HTR-8/SVneo (cell line): Measurements from ENCODE around the gene CSNK1E.

- RRBS, result no CpG with 5 or more reads among the region's 24 CpGs
Measured at GRCh38 chr22:38034029-38034974, 22.9 kb upstream of the PICK1 start.

GRCh38 chr22:38062609-38063441 lies 5.6 kb downstream of the PICK1 start:
- RRBS, result no CpG with 5 or more reads among the region's 19 CpGs

DNA sequence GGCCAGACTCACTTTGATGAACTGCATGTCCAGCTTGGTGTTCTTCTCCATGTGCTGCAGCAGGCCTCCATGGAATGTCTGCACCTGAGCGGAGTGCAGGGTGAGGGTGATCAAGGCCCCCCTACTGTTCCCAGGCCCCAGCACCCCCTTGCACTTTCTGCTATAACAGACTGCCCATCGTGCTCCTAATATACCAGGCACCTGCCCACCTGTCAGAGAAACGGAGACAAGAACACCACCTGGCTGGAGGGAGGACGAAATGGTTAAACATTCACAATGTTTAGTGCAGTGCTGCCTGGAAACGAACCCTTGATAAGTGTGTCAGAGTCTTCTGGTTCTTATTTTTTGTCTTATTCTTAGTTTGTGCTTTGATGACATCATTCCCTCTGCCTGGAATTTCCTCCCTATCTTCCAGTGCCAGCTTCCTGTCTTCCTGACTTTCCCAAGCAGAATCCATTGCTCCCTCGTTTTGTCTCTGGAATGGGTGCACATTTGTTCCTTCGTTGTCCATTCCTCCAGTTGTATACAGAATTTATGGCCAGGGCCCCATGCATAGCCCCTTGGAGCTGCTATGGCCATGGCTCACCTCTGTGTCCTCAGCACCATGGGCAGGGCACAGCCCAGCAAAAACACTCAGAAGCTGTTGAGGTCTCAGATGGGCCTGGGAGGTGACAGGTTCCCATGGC lies 11.9 kb downstream of the BAIAP2L2 start:
- RRBS, result no CpG with 5 or more reads among the region's 7 CpGs

DNA sequence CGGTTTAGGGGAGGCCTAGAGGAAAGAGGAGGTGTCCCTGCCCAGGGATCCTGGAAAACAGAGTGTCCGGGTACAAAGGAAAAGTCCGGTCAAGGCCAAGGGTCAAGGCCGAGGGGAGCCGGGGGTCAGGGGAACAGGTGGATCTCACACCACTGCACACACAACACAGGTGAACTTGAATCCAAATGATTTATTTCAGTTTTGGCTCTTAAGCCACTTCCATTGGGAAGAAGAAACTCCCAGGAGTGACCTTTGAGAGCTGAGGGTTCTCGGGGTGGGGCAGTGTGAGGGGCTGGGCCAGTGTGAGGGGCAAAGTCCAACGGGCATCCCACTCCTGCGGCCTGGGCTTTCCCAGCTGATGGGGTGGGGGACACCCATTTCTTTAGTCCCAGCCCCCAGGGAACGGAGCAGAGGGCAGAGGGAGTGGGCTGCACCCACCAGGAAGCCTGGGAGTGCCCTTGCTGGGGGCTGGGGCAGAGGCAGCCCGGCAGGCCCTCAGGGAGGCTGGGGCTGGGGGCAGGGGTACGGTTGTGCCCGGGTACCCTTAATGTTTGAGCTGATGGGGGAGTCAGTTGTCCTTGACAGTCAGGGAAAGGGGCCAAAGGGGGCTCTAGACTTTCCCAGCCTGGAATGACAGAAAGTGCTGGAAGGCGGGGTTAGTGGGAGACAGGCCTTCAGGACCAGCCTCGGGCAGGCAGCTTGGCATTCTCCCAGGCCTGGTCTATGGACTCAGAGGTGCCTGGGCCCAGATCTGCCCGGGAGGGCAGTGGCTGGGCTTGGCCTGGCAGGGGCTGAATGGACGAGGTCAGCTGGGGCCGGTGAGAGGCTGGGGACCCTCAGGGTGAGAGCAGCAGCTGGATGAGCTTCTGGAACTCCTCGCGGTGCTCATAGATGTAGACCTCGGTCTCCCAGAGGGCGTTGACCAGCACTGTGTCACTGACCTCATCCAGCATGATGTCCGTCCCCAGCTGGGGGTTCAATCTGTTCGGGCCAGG lies 1.1 kb upstream of the BAIAP2L2 start:
- RRBS, result 69% methylated on average over 8 of the region's 23 CpGs

DNA sequence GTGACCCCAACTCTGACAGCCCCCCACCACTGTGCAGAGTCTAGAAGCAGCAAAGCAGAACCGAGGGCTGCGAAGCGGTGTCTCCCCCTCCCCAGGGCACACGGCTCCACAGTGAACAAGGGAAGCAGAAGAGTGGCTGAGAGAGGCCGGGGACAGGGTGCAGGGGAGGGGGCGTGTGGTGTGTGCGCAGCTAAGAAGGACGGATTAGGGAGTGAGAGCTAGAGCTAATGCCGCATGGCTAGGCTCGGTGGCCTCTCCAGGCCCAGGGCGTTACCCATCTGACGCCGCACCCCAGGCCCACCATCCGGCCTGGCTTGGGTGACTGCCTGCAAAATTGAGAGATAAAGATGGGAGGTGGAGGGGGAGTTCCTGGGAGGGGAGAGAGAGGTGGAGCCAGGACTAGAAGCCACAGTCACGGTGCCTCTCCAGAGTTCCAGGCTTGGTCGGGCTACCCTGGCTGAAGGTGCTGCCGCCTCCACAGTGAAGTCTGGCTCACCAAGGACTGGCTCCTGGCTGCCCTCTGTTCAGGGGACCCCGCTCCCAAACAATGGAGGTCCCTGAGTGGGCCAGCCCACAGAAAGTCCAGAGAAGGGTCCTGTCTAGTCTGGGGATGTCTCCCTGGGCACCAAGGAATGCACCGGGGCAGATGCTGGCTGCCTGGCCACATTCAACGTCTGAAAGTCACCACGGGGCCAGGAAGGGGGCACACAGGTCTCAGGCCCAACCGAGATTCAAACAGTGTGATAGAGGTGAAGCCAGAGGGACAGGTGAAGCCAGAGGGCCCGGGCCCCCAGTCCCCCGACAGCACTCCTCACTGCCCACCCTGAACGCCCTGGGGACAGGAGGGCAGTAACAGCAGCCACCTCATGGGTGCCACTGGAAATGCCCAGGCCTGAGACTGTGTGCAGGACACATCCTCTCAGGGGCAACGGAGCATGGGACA lies 16.9 kb upstream of the BAIAP2L2 start:
- RRBS, result no CpG with 5 or more reads among the region's 26 CpGs

GRCh38 chr22:38163540-38164378 lies 17.9 kb downstream of the PLA2G6 start:
- RRBS, result no CpG with 5 or more reads among the region's 15 CpGs

DNA sequence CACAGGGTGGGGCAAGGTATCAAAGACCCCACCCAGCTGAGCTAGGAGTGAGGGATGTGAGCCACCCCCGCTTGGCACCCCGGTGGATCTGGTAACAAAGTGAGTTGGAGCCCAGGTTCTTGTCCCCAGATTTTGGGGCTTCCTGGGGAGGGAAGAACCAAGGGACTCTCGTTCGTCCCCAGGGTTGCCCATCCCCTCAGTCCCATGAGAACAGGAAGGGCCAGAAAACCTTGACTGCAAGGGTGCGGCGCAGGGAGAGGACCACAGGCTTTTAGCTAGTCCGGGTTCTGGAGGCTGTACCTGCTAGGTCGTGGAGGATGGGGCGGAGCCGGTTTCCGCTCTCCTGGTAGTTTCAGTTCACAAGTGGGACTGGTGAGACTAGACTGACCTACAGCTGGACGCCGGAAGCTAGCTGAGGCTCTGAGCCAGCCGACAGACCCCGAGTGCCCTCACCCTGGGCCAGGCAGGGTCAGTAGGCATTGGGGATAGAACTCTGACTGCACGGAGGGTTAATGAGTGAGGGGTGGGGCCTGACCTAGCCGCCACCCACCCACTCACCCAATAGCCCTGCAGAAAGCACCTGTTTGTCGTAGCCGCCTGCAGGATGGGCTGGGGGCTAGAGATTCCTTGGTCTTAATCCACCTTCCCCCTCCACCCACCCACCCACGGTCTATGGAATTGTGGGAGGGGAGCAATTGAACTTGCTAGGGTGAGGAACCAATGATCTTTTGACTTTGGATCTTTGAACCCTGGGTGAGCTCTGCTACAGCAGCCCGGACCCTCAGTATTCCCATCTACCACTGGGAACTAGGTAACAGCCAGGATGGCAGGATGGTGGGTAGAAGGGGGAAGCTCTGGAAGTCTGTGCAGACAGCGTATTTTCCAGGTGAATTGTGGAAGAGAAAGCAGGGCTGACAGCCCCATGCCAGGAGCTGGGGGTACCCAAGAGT lies 1.5 kb downstream of the MAFF start:
- RRBS, result 17% methylated on average over 7 of the region's 22 CpGs

GRCh38 chr22:38220179-38221181 lies 18.7 kb downstream of the MAFF start:
- RRBS, result no CpG with 5 or more reads among the region's 24 CpGs

DNA sequence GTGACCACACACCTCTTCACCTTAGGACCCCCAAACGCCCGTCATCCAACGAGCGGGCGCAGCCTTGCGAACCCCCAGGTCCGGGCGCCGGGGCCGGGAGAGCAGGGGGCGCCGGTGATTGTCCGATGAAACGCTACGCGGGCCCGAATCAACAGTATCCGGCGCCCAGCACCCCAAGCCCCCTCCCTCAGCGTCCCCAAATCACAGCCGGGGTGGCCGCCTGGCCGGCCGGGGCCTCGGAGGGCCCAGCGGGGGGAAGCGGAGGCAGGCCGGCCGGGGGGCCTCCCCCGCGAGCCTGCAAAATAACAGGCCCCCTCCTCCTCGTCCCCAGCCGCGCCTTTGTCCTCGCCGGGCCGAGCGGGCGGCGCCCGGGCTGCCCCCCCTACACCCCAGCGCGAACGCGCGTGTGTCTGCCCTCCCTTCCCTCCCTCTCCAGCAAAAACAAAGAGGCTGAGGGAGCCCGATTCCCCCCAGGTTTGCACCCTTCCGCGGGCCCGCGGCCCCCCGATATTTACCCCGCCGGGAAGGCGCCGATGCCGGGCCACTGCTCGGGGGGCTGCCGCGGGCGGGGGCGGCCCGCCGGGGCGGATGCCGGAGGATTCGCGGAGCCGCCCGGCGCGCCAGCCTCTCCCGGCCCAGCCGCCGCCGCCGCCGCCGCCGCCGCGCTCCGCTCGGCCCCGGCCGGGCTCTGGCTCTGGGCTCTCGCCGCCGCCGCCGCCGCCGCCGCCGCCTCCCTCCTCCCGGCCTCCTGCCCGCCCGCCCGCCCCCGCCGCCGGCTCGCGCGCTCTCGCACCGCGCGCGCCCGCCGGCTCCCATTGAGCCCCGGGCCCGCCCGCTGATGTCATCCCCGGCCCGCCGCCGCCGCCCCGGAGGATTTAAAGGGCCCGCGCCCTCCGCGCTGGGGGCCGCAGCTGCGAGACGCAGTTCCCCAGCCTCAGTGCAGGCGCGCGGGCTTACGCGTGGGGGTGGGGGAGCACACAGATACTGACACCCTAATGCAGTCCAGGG lies at the start of gene CSNK1E:
Gene CSNK1E, minus strand, starts transcription at position 789 of the 1,008 bp plus-strand sequence.
- RRBS, result 1% methylated on average over 46 of the region's 133 CpGs

GRCh38 chr22:38415338-38416131 lies 39.5 kb downstream of the KCNJ4 start:
- RRBS, result no CpG with 5 or more reads among the region's 21 CpGs

DNA sequence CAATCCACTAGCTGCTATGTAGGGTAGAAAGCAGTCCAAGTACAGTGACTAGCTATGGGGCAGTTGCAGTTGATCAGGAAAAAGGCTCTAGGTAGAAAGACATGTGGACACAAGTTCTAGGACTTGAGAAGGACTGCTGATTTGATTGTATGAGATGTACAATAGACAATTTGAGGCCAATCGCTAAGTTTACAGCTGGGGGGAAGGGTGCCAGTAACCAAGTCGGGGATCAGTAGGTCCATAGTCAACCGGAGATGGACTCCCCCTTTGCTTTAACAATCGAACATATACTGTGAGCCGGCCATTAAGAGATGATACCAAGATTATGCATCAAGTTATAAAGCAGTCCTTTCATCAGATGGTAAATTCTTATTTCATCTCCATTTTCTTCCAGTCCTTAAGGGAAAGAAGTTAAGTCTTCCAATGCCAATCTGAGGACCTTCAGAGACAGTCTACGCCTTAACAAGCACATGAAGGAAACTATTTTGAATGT lies 14.3 kb downstream of the KDELR3 start:
- RRBS, result no CpG with 5 or more reads among the region's 6 CpGs

DNA sequence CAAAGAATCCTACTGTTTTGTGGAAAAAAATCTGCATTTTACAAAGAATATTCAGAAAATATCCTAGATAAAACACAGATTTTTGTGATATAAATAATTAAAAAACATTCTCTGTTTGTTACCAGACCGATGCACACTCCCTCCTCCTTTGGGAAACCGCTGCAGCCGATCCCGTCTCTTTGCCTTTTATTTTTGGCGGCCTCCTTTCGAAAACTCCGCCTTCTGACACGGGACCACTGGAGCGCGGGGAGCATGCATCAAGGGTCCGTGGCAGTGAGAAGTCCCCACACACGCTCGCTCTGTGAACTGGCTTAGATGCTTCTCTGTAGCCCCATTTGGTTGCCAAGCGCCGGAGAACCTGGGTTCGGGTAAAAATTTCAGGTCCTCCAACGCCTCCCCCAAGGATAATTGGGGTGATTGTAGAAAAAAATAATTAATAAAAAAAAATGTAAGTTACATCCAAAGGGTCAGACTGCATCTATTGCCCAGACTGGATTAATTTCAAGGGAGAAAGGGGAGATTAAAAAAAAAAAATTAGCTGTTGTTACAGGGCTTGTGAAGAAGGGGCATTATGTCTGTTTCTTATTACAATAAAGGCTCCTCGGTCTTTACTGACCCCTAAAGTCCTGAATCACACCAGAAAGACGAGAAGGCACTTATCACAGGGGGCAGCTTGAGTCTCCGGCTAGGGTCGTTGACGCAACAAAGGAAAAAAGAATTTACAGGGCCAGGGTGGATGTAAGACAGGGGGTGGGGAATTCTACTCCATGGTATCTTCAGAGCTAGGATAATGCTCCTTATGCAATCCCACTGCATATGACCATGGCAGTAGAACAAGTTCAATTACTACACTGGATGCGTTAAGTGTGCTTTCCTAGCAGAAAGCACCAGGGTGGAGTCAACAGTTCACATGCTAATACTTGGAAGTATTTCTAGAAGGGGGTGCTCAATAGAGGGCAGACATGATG lies 16.7 kb downstream of the DDX17 start:
- RRBS, result no CpG with 5 or more reads among the region's 23 CpGs

GRCh38 chr22:38492835-38493304 lies 13.2 kb downstream of the DDX17 start:
- RRBS, result no CpG with 5 or more reads among the region's 7 CpGs

DNA sequence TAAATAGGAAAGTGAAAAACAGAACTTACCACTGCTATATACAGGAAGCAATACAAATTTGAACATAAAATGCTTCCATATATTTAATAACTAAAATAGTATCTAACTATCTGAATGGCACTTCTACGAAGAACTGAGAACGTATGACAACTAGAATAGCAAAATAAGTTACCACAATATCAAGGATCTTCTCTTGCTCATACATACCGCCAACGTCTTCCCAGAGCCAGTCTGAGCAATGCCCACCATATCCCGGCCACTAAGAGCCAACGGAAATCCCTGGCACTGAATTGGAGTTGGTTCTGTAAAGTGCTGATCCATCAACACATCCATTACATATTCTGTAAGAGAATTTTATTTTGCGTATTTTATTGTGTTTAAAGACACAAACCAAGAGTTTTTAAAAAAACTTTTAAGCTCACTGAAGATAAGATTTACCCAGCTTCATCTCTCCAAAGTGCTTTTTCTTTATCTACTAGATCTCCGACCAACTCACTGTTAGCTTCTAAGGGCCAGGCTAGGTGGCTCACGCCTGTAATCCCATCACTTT lies 7.8 kb downstream of the DDX17 start:
- RRBS, result no CpG with 5 or more reads among the region's 9 CpGs

DNA sequence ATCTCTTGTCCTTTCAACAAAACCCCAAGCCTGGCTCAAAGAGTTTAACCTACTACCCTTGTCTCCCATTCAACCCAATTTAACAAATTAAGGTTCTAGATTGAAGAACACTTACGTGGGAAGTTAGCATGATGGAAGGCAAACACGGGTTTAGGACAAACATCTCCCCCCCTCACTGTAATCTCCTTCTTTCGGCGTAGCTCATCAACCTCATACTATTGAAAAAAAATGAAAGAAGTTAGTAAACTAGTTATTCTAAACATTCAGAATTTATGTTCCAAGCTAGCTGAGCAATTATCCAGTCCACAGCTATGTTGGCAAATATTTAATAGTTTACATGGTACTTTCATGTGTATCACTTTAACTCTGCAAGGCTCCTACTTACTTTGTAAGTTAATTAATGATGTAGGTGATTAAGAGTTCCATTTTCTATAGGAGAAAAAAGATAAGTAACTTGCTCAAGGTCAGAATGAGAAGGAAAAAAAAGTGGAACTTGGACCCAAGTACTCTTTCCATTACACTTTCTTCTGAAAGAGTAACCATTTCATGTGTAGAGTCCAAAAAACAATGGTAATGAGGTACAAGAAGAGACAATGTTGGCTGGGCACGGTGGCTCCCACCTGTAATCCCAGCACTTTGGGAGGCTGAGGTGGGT lies 6.7 kb downstream of the DDX17 start:
- RRBS, result no CpG with 5 or more reads among the region's 5 CpGs

GRCh38 chr22:38504505-38505111 lies 1.5 kb downstream of the DDX17 start:
- RRBS, result no CpG with 5 or more reads among the region's 21 CpGs

- RRBS, result no CpG with 5 or more reads among the region's 5 CpGs
Measured at GRCh38 chr22:38699419-38699748, 1.4 kb downstream of the JOSD1 start.

GRCh38 chr22:38725868-38726772 lies 20.4 kb downstream of the GTPBP1 start:
- RRBS, result no CpG with 5 or more reads among the region's 20 CpGs

- RRBS, result no CpG with 5 or more reads among the region's 6 CpGs
Measured at GRCh38 chr22:38736665-38737103, 19.1 kb downstream of the SUN2 start.

DNA sequence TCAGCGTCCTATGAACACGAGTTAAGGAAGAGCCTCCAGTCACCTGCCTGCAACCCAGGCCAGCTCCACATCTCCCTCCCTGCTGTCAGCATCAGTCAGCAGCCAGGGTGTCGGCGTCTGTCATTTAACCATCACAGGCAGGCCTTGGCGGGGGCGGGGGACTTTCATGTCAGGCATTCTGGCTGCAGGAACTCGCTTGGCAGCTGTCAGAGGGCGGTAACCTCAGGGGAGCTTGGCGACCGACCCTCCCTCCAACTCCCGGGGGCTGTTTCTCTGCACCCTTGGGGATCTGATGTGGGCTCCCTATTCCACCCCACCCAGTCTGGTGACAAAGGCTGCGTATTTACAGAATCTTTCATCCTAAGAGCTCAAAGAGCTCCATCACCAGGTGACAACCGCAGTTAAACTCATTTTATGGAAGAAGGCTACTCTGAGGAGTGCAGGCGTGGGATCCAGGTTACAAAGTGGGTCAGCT lies 2.8 kb upstream of the SUN2 start:
- RRBS, result no CpG with 5 or more reads among the region's 14 CpGs